H7 (cell line): ENCODE measurements around a stretch of chr6.

GRCh38 chr6:13561562-13561927 lies 12.9 kb upstream of the SIRT5 start:
- RAMPAGE, long total RNA: no peak

- RAMPAGE, long total RNA: no peak
Measured at GRCh38 chr6:13573065-13573520, 1.3 kb upstream of the SIRT5 start.

- RAMPAGE, long total RNA: no peak
Measured at GRCh38 chr6:13578959-13579241, 4.5 kb downstream of the SIRT5 start.

DNA sequence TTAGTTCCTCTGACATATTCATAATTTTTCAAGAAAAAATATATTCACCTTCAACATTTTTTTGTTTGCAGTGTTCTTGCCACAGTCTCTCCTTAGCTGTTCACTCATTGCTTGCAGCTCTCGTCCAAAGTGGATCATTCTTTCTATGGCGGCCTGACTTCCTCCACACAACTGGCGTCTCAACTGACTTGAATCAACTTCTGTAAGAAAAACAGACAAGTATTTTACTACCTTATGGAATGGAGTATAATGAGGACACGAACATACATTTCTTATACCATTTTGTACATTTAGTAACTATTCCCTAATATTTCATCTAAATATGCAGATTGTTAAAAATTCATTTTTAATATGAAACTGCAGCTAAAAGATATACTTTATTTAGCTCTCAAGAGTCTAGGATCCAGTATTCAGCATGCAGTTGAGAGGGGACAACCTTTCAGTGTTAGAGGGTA lies 17.2 kb downstream of the NOL7 start:
- RAMPAGE, long total RNA: no peak

DNA sequence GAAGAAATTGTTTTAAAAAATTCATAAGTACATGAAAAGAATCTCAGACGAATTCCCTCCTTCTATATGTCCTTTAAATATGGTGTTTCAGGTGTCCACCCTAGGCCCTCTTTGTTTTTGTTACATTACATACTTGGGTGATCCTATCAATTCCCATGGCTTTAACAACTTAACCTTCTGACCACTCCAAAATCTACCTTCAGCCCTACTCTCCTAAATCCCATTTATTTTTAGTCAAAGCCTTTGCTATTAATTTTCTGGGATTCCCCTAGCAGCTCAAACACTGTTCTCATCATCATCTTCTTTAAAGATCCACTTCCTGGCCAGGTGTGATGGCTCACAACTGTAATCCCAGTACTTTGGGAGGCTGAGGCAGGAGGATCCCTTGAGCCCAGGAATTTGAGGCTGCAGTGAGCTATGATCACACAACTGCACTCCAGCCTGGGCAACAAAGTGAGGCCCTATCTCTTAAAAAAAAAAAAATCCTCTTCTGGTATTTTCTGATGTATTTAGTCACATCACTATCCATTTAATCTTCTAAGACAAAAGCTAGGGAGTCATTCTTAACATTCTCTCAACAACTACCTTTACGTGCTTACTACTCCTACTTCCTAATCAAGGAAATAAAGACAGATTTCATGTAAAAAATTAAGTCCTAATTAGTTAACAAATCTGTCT lies 24.5 kb downstream of the RANBP9 start:
- RAMPAGE, long total RNA: no peak

DNA sequence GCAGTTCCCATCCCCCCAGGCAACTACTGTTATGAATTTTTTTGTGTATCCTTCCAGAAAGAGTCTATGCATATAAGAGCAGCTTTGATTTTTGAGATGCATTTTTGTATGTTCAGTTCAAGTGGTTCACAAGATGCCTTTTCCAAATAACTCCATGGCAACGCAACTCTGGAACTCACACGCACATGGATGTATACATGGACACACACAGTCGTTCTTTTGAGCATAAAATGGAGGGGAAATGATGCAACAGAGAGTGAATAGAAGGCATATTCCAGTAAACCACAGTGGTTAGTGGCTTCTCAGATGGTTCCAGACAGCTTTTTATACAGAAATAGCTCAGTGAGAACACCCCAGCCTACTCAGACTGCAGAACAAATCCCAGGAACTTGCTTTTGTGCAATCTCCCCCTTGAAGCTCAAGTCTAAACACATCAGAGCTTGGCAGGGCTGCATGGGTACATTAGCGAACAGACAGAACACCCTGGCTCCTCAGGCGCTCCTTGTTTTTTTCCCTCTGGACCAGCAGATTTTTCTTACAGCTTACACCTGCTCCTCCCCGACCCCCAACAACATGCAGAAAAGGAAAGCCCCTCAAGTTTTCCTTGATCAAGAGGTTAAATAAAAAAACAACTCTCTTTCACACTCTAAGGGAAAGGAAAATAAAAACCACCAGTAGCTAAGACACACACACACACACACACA lies 51.0 kb upstream of the RANBP9 start:
- RAMPAGE, long total RNA: no peak

DNA sequence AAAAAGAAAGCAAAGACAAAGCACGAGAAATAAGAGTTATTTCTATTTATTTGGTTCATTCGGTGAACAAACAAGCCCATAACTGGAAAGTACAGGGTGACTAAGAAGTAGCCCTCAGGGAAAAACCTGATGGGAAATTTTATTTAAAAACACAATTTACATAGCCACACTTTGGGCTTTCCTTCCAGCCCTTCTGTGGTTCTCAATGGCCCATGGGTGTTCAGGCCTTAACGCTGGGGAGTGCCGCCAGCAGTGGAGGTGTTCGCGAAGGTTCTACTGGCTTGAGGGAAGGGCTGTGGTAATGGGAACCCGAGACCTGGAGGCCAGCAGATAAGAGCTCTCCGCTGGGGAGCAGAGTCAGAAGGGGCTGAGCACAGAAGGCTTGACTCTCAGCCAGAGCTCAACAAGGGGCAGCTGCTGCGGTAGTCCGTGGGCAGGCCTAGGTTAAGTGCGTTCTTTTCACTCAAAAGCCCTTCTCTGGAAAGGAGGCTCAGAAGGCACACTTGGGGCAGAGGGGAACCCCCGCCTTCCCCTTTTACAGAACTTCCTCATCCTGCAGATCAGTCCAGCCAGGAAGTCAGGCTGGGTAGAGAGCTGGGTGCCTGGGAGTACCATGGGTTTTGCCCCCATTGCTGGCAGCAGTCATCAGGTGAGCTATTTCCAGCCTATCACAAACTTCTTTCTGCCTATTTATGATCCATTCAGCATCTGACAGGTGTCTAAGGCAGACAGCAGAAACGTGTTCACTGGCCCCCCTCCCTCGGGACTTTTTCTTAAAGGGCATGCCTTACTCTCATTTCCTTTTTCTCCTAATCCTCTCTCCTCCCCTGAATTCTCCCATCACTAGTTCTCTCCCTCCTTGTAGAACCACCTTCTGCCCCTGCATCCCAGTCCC lies 8.7 kb upstream of the CD83 start:
- RAMPAGE, long total RNA: no peak

GRCh38 chr6:14132267-14132702 lies 14.7 kb downstream of the CD83 start:
- RAMPAGE, long total RNA: no peak

DNA sequence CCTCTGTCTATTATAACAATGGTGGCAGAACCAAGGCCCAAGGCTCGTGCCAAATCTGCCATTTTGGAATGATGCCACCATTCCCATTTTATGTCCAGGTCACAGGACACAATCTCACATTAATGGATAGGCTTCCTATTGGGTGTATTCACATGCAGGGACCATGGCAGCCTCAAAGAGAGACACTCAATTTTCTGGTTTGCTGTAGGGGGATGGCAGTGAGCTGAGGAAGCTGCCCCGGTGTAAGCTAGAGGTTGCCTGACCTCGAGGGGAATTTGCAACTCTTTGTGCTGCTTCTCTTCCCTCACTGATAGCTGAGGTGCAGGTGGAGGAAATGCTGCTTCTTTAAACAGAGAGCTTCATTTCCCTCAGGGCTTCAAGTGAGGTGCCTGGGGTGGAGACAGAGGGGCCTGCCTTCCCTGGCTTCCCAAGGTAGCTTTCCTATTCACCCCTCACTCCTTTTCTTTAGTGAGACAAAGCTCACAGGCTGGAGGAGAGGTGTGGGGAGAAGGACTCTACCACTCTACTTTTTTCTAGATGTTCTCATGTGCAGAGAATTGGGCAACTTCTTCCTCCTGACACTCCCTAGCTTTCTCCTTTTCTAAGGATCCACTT lies 151.9 kb downstream of the CD83 start:
- RAMPAGE, long total RNA: no peak

- RAMPAGE, long total RNA: no peak
Measured at GRCh38 chr6:14549096-14549873, 431.7 kb downstream of the CD83 start.

DNA sequence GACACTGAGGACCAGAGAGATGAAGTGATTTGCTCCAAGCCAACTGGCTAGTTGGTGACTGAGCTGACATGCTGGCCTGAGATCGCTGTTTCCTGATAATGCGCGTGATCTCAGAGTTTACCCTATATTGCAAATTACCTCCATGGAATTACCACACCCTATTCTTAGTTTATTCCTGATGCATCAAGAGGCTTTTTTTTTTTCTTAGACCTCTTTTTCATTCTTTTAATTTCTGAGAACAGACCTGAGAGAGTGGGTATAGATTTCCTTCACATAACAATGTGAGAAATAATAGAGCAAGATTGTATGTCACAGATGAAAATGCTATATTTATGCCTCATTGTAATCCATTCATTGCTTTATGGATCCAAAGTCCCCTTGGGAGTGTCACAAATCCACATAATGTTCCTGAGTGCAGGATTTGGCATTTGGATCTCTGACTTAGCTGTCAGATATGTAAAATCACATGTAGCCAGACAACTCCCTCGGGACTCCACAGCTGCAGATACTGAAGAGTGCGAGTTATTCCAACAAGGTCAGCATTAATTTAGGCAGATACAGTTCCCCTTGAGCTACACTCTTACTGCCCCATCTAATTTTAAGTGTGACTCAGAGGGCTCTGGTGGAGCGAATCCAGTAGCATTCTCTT lies 433.1 kb downstream of the CD83 start:
- RAMPAGE, long total RNA: no peak

DNA sequence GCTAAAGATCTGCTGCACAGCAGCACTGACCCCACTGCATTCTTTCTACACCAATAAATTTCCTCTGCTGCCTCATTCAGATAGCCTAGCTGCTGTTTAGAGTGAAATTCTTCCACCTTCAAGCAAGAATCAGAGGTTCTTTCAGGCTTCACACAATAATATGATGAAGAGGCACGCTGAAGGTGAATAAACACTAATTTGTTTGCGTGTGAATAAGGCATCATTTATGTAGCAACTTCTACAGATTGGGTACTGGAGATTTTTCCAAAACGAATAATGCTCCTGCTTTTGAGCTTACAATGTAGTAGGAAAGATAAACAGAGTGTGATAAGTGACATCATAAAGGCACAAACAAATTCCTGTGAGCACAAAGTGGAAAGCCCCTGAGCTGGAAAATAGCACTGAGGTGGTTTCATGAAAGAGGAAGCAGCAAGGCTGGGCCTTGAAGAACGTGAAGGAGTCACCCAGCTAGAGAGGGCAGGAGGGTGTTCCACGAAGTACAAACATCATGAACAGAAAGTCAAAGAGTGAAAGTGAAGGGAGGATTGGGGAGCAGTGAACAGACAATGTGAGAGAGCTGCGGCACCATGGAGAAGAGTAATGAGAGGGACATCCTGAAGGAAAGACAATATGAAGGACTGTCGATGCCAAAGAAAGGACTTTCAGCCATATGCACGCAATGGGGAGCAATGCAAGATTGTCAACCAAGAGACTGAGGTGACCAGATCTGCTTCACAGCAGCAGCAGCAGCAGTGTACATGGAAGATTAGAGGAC lies 543.5 kb downstream of the CD83 start:
- RAMPAGE, long total RNA: no peak

- RAMPAGE, long total RNA: no peak
Measured at GRCh38 chr6:14727270-14727855, 518.5 kb upstream of the JARID2 start.

GRCh38 chr6:14732524-14733567 lies 513.0 kb upstream of the JARID2 start:
- RAMPAGE, long total RNA: no peak

DNA sequence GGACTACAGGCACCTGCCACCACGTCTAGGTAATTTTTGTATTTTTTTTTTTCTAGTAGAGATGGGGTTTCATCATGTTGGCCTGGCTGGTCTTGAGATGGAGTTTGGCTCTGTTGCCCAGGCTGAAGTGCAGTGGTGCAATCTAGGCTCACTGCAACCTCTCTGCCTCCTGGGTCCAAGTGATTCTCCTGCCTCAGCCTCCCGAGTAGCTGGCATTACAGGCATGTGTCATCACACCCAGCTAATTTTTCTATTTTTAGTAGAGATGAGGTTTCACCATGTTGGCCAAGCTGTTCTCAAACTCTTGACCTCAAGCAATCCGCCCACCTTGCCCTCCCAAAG lies 404.3 kb upstream of the JARID2 start:
- RAMPAGE, long total RNA: no peak

- RAMPAGE, long total RNA: no peak
Measured at GRCh38 chr6:14966497-14966793, 279.4 kb upstream of the JARID2 start.

DNA sequence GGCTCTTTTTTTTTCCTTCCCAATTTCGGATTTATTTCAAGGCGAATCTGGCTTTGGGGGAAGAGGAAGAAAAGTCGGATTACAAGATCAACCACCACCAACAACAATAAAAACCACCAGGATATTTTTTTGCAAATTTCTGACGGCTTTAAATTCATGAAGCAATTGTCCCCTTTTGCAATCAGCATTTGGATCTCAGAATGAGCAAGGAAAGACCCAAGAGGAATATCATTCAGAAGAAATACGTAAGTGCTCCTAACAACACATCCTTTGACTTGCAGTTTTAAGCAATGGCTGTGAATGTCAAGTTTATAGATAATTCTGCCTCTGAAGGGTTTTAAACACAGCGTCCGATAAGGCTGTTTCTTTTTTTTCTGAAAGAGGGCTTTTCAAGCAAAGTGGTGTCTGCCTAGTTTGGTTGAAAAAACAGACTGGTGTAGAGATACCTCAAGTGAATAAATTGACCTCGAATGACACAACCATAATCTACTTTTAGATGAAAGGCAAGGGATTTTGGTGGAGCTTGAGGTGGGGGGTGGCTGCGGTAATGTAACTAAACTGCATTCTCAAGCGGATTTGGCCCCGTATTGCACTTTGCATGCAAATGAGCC lies 576 bp downstream of the JARID2 start:
- RAMPAGE, long total RNA: no peak

DNA sequence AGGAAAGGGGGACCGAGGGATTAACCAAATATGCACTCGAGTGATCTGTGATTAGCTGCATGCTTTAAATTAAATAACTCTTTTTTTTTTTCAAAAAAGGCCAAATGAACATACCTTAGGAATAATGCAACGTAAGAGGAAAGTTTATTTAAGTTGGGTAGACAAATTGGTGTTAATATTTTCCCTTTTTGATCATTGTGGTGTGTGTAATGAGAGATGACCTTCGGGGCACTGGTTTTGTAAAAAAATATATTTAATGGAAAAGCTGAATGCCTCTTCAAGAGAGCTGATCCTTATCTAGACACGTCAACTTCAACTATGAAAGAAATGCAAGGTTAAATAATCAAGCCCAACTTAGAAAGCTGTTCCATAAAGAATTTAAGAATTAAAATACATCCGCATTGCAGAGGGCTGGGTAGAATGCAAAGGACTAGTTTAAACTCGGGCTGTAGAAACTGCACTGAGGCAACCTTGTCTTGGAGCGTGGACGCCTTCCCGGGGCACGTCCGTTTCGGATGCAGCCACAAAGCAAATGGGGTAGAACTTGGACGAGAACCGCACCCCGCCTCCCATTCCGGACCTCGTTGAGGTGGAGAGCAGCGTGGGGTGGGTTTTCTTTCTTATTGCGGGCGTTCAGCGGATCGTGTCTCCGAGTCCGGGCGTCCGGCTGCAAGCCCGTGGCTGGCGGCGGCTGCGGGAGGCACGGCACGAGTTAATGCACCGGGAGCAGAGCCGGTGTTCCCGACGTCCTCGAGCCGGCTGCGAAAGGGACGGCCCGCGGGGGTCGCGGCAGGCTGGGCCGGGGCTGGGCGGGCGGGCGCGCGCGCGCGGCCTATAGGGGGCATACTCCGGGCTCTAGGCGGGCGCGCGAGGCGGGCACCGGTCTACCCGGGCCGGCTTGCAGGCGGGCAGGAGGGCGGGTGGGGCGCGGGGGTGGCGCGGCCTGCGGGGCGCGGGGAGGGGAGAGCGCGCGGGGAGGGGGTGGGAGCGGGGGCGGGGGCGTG lies 1.9 kb downstream of the JARID2 start:
- RAMPAGE, long total RNA: no peak

- RAMPAGE, long total RNA: no peak
Measured at GRCh38 chr6:15290864-15291266, 45.0 kb downstream of the JARID2 start.

DNA sequence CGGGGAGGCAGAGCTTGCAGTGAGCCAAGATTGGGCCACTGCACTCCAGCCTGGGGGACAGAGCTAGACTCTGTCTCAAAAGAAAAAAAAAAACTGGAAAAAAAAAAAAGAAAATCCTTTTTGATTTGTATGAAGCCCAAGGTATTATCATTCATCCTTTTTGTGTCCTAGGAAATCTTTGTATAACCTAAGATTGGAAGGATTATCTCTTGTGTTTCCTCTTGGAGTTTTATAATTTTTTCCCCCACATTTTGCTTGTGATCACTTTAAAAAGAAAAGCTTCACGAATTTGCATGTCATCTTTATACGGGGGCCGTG lies 78.2 kb downstream of the JARID2 start:
- RAMPAGE, long total RNA: no peak